ENCODE results near the gene VWA5B2.

- PRO-cap, result no peak
- RAMPAGE, long total RNA, 4 experiments, result no peak in any of the 4 experiments
Measured at GRCh38 chr3:184181558-184181831, 4.5 kb upstream of the ABCF3 start.

GRCh38 chr3:184195820-184196392 is 9.9 kb downstream of the ABCF3 start:
- PRO-cap, result no peak
- RAMPAGE, long total RNA, 4 experiments, result no peak in any of the 4 experiments

DNA sequence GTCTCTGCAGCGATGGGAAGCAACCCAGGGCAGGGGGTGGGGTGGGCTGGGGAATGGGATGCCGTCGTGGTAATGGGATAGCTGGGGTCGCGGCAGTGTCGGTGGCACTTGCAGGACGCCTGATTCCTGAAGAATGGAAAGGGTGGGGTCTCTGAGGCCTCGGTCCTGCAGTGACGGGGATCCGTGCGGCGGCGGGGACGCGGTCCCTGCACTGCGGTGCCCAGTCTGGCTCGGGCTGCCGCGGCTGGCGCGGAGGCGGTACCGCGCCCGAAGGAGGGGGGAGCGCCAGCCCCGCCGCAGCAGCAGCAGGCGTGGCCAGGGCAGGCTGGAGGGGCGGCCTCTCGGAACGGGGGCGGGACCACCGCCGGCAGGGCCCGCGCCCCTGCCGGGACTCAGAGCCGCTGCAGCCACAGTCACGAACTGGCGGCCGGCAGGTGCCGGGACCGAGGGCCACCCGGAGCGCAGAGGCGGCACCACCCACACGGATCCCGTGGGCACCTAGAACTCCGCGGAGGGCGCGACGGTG is at the start of gene VWA5B2:
Gene VWA5B2, plus strand, starts transcription at position 395 of the 526 bp plus-strand sequence.
- PRO-cap, result bidirectional peak, plus-strand start at position 412 of the sequence, minus-strand start at position 227 of the sequence
- RAMPAGE, long total RNA, 4 experiments, result no peak in any of the 4 experiments

- PRO-cap, result no peak
- RAMPAGE, long total RNA, 4 experiments, result no peak in any of the 4 experiments
Measured at GRCh38 chr3:184234531-184235293, 5.3 kb downstream of the VWA5B2 start.

GRCh38 chr3:184317165-184317571 is 2.8 kb downstream of the EIF4G1 start:
- PRO-cap, result no peak
- RAMPAGE, long total RNA, 4 experiments, result start-site peak on the plus strand in 1 of 4 experiments, at chr3:184317367-184317497 at its widest, 164 reads per replicate

DNA sequence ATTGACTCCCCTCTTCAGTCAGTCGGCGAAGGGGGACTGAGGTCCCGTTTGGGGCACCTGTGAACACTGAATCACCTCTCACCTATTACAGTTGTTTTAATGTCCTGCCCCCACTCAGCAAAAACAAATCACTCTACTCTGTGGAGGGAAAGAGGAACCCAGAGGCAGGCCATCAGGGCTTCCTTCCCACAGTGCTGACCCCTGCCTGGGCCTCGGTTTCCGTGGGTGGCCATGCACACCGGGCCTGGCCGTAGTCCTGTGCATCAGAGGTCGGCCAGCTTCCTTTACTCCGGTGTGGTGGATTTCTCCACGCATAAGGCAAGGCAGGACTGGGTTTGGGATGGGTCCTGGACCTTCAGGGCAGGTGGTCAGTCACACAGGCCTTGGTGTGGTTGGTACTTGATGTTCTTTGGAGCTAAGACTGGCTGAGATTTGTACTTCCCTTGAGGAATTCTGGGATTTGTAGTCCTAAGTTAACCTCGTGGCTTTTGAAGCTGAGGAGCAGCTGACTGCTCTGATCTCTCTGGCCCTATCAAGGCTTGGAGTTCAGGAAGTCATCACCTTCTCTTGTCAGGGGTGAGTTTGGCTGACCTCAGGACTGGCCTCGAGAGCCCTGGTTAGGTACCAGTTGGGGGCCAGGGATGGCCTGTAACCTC is 639 bp upstream of the FAM131A start:
- PRO-cap, result unidirectional peak, minus-strand start at position 73 of the sequence; bidirectional peak, plus-strand start at position 532 of the sequence, minus-strand start at position 434 of the sequence
- RAMPAGE, long total RNA, 4 experiments, result no peak in any of the 4 experiments

- PRO-cap, result bidirectional peak, plus-strand start at chr3:184338850, minus-strand start at chr3:184338687; bidirectional peak, plus-strand start at chr3:184339232, minus-strand start at chr3:184339114
- RAMPAGE, long total RNA, 4 experiments, result no peak in any of the 4 experiments
Measured at GRCh38 chr3:184338196-184339492, 1.2 kb downstream of the FAM131A start.

DNA sequence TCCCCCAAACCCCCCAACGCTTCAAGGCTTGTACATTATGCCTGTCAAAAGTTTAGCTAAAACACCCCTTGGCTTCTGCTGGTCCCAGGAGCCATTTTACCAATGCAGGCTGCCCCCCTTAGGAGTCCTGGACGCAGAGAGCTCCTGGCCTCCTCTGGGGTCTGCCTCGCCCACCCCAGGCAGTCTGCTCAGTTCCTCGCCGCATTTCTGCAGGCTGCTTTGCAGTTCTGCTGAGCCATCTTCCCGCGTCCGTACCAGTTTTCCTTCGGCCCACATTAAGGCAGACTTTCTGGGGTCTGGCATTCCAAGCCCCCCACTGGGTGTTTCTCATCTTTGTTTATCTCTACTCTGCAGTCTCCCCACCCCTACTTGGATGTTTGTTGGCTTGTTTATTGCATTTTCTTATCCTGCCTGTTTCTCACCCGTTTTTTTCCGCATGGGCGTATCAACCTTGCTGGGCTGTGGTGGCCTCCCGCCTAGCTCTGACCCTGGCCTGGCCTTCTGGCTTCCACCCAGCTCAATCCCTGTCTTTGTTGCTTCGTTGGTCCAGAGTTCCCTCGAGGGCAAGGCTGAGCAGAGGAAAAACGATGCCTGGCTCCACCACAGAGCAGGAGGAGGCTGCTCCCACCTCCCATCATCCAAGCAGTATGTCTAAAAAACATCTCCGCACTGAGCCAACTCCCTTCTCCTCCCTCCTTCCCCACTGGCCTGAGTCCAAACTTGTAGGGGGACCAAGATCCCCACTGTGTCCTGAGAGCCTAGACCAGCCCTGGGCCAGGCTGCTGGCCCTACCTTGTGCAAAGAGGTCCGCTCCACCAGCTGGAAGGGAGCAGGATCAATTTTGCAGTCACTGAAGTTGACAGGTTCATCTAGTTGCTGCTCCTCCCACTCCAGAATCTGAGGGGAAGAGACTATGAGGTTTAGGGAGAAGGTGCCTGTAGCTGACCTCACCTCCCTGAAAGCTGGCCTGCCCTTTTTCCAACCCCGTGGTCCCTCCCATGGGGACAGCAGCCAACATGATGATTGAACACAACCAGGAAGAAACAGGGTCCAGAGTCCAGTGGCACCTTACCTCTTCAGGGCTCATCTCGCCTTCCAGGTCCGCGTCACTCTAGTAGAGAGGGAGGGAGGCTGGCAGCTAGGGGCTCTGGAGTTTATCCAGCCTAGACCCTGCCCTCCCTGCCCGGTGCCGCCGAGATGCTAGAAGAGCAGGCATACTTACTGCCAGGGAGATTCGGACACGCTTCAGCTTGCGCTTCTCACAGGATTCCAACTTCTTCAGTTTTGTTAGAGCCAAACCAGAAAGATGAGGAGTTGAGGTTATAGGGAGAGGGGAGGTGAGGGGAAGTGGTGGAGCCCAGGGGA is 9.7 kb downstream of the CLCN2 start:
- PRO-cap, result no peak
- RAMPAGE, long total RNA, 4 experiments, result no peak in any of the 4 experiments

DNA sequence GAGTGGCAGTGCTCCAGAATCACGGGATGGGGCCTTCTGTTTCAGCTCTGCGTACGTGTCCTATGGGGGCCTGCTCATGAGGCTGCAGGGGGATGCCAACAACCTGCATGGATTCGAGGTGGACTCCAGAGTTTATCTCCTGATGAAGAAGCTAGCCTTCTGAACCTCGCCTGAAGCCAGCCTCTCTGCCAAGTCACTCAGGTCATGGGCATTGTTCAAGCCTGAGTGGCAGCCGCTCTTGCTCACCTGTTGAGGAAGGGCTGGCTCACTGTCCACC is 6.6 kb downstream of the POLR2H start:
- PRO-cap, result no peak
- RAMPAGE, long total RNA, 4 experiments, result no peak in any of the 4 experiments

DNA sequence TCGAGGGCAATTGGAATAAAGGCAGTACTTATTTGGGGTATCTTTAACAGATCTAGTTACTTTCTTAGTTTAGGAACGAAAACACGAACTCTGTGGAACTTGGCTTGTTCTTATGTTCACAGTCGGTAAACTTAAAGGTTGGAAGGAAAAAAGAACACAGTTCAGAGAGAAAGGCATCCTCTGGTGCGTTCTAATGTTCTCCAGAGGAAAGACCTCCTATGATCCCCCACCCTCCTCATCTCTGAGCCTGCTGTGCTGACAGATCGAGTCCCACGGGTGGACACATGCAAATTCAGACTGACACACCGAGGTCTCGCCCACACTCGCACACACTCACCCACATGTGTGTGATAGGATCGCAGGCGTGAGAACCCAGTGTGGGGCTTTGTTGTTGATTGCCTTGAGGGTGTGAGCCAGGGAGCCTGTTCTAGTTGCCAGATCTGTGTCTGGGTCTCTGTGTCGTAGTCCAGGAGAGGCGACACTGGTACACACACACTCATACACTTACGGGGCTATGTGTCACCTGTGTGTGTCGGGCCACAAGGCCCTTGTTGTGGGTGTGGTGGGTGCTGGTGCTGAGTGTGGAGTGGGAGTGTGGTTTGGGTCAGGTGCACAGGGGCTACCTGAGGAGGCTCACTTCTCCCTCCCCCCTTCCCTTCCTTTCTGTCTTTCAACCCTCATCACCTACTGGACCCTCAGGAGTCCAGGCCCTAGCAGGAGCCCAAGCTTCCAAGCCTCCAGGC is 1.9 kb downstream of the EPHB3 start:
- PRO-cap, result bidirectional peak, plus-strand start at position 532 of the sequence, minus-strand start at position 243 of the sequence
- RAMPAGE, long total RNA, 4 experiments, result no peak in any of the 4 experiments

- PRO-cap, result no peak
- RAMPAGE, long total RNA, 4 experiments, result no peak in any of the 4 experiments
Measured at GRCh38 chr3:184602317-184603433, 41.1 kb downstream of the EPHB3 start.

DNA sequence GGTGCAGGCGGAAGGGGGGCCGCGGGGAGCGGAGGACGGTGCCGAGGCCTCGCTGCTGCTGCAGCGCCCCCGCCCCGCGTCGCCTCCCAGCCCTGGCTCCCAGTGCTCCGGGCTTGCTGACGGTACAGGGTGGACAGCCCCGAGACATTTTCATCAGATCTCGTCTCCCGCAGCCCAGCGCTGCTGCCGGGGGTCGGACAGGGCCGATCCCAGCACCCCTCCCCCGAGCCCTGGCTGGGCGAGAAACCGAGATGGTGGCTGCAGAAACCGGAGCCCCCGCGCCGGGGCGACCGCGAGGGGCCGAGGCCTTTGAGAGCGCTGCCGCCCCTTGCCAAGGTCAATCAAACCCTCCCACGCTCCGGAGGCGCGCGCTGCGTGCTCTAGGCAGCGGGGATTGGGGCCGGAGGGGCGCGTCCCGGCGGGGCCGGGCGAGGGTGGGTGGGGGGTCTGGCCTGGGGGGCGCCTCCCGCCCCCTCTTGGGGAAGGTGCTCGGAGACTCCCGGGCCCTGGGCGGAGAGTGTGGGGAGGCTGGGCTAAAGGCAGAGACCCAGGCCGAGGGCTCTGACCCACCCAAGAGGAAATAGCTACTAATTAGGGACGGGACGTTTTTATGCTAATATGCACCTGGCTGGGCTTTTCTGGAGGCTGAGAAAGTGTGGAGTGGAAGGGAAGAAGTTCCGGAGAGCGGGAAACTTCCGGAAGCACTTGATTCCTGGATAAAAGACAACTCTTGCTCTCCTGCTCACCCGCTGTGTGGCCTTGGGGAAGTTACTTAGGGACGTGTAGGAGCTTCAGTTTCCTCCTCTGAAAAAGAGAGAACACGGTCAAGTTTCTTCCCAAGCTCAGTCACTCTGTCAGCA is 42.7 kb downstream of the EPHB3 start:
- PRO-cap, result unidirectional peak, minus-strand start at position 577 of the sequence
- RAMPAGE, long total RNA, 4 experiments, result no peak in any of the 4 experiments

DNA sequence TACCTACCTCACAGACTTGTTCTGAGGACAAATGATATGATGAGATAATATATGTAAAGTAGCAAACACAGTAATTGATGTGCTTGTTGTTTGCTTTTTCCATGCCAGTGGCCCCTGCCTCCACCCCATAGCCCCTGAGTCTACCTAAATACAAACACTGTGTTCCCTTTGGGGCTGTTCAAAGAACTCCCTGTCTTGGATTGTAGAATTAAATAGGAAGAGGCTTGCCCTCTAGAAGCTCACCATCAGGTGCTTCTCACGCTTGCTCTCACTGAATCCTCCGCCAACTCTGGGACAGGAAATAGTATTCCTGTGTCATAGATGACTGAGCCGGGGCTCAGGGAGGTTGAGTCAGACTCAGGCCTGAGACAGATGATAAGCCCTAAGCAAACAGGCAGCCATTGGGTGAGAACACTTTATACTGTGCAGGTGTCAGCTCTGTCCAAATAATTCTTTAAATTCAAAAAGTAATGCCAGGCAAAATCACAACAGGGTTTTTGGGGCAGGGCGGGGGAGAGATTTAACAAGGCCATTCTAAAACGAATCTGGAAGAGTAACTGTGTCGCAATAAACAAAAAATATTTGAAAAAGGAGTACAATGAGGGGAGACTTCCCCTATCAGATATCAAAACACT is 58.9 kb downstream of the EPHB3 start:
- PRO-cap, result bidirectional peak, plus-strand start at position 385 of the sequence, minus-strand start at position 291 of the sequence
- RAMPAGE, long total RNA, 4 experiments, result no peak in any of the 4 experiments

GRCh38 chr3:184761455-184762119 is 49.7 kb upstream of the MAGEF1 start:
- PRO-cap, result no peak
- RAMPAGE, long total RNA, 4 experiments, result no peak in any of the 4 experiments

- PRO-cap, result no peak
- RAMPAGE, long total RNA, 4 experiments, result no peak in any of the 4 experiments
Measured at GRCh38 chr3:184910685-184910998, 98.7 kb downstream of the VPS8 start.

DNA sequence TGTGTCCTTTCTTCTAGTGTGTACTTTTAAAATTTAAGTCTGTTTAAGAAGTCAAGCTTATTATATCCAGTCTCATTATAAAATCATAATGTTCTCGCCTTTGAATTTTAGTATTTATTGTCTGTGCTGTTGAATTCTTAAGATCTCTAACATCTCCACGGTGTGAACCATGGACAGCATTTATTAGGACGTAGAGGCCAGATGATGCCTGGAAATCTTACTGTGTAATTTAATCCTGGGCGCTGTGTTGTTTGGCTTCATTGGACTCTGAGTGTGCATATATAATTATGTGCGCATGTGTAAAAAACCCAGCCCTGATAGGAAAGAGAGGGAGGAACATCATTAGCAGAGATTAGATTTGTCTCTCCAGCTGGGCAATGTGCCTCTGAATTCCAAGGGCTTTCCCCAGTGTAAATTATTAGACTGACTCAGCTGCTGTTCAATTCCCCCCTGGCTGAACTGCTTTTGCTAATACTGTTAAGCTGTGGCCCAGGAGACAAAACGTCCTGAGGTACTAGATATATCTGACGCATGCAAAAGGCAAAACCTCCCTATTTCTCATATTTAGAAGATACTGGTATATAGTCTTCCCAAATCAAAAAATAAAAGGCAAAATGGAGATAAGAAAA is 39.6 kb downstream of the MAP3K13 start:
- PRO-cap, result unidirectional peak, minus-strand start at position 269 of the sequence
- RAMPAGE, long total RNA, 4 experiments, result no peak in any of the 4 experiments

- PRO-cap, result no peak
- RAMPAGE, long total RNA, 4 experiments, result no peak in any of the 4 experiments
Measured at GRCh38 chr3:185496492-185497468, 2.1 kb downstream of the TMEM41A start.

DNA sequence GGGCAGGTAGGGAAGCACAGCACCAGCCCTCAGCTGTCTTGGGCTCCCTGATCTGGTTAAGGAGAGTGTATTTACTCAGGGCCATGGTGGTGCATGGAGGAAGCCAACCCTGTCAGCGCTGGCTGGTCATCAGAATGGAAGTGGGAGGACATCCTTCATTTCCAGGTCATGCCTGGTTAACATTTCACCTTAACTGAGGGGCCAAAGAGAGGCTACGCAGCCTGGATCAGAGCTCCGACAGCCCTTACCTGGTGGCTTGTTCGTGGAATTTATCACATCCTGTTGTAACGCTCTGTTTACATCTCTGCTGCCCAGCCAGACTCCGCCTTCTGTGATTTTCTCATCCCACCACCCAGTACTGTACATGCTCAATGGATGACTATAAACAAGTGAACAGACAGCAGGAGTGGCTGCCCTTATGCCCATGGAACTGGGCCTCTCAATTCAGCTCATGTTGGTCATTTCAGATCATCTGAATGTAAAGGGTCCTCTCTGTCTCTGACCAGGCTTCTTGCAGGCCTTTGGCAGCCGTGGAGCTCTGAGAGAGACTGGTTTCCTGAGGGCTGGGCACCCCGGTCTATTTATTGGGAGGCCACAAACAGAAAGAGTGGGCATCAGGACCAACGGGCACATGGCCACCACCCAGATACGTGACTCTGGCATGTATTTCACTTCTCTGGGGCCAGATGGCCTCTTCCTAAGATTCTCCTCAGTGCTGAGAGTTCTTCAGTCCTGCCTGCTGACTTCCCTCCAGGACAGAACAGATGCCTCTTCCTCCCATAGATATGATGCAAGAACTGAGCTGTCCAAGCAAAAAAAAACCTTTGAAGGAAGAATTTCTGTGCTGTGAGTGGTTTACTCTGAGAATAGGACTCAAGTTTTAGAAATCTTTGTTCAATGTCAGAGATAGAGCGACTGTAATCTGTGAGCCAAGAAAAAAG is 108.0 kb downstream of the IGF2BP2 start:
- PRO-cap, result no peak
- RAMPAGE, long total RNA, 4 experiments, result no peak in any of the 4 experiments

DNA sequence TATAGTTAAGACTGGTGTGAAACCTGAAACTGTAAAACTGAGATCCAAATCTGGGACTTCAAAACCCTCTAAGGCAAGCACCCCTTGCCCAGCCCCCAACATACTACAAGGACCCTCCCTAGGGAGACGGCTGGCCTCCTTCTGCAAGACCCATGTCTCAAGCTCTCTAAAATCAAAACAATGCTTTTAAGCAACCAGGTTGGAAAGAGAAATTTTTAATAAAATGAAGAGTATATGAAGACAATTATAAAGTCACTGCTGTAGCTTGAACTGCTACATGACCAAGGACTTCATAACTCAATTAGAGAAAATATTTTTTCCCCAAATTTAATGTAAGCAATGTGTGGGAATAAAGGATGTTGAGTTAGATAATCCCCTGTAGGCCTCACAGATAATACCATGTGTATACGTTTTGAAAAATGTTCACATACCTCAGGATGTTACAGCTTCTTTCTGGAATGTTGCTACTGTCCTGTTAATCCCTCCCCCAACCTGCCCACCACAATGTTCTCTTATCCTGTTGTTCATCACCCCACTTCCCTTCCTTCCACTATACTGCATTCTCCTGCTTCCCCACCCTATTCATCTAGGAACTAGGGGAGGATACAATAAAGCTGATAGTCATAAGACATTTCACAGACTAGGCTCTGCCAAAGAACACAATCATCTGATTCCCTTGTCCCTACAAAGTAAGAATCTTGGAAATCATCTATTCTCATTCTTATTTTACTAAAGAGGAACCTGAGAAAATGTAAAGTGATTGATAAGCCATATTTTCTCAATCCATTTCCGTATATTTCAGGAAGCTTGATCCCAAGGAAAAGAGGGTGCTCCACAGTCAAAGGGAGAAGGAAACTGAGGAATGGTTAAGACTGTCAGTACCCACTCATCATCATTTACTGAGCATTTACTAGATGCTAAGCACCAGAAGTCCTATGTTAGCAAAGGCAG is 92.1 kb downstream of the IGF2BP2 start:
- PRO-cap, result no peak
- RAMPAGE, long total RNA, 4 experiments, result no peak in any of the 4 experiments

GRCh38 chr3:185796689-185797592 is 27.9 kb downstream of the IGF2BP2 start:
- PRO-cap, result unidirectional peak, plus-strand start at chr3:185796950
- RAMPAGE, long total RNA, 4 experiments, result no peak in any of the 4 experiments